GM12892 (cell line): Measurements from ENCODE around the gene TMEM120B.

DNA sequence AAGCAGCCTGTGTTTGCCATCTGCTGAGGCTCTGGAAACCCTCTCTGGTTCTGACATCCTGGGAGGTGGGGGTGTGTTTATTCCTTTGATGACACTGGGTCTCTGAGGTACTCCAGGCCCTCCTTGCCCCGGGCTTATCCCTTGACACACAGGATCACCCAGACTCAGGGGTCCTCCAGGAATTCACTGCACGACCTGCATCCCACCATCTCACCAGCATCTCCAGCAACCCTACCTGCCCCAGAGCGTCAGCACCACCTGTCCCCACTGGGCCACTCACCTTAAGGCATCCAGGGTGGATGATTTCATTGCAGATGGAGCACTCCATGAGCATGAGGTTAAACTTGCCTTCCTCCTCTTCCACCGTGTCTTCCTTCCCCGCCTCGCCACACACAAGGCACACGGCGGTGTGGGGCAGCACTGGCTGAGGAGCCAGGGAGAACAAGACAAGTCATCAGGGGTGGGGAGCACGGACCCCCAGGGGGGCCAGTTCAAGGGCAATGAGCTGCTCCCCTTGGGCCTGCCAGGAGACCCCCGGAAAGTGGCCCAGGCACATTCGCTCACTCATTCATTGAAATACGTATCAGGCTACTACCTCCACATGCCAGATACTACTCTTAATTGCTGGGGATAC, 45.2 kb downstream of the RNF34 start:
- RRBS, result no CpG with 5 or more reads among the region's 12 CpGs

GRCh38 chr12:121495849-121496369, 84.9 kb downstream of the KDM2B start:
- RRBS, result no CpG with 5 or more reads among the region's 8 CpGs

GRCh38 chr12:121522798-121523580, 57.8 kb downstream of the KDM2B start:
- RRBS, result no CpG with 5 or more reads among the region's 20 CpGs

DNA sequence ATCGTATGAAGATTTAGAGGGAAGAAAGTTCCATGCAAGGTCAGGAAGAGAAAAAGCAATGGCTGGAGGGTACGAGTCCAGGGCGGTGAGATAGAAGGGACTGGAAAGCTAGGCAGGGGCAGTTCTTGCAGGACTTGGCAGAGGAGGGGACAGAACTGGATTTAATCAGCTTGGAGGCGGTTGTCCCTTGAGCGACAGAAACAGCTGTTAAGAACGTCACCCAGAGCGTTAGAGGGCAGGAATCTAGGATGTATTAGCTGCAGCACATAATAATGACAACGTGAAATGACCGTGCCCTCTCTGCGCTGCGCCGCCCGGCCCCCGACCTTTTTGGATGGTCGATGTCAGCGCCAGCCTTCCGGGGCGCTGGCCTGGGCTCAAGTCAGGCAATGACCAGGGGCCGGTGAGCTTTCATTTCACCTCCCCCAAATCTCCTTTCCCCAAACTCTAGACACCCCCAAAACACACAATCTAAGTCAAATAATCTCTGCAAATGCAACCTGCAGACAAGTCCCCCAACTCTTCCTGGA, 450 bp upstream of the TMEM120B start:
- RRBS, result 4% methylated on average over 5 of the region's 19 CpGs

DNA sequence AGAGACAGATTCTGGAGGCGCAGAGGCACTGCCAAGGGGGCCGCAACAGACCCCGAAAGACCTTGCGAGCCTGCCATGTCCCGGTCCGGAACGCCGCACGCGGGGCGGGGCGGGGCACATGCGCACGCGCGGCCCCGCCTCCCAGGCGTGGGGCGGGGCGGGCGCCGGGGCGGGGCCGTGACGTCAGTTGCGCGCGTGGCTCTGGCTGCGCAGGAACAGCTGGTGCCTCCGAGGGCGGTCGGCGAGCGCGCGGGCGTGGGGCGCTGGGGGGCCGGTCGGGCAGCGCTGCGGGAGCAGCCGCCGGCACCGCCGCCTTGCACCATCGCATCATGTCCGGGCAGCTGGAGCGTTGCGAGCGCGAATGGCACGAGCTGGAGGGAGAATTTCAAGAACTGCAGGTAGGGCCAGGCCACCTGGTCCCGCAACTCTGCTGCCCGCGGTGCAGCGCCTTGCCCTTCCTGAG, at the start of gene TMEM120B:
Gene TMEM120B (plus strand): TSS at position 186 of the 463 bp plus-strand sequence.
- RRBS, result 2% methylated on average over 6 of the region's 57 CpGs

GRCh38 chr12:121782825-121783382, 10.6 kb downstream of the RHOF start:
- RRBS, result no CpG with 5 or more reads among the region's 10 CpGs

GRCh38 chr12:121800256-121800440, 3.7 kb upstream of the SETD1B start:
- RRBS, result no CpG with 5 or more reads among the region's 13 CpGs

DNA sequence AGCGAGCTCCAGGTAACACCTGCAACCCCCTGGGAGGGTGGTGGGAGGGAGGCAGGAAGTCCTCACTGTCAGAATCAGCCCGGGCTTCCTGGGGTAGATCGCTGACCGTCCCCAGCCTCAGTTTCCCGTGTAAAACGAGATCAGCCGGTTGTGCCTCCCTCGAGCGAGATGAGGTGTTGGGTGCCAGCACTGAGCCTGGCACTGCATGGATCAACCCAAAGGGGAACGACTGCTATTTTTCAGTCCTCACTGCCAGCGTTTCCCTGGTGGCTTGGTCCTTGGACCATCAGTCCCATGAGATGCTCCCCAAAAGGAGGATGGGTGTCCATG, 16.0 kb downstream of the SETD1B start:
- RRBS, result 88% methylated on average over 6 of the region's 11 CpGs

- RRBS, result no CpG with 5 or more reads among the region's 15 CpGs
These were observed 29.5 kb upstream of the BCL7A start for GRCh38 chr12:121992056-121992639.

DNA sequence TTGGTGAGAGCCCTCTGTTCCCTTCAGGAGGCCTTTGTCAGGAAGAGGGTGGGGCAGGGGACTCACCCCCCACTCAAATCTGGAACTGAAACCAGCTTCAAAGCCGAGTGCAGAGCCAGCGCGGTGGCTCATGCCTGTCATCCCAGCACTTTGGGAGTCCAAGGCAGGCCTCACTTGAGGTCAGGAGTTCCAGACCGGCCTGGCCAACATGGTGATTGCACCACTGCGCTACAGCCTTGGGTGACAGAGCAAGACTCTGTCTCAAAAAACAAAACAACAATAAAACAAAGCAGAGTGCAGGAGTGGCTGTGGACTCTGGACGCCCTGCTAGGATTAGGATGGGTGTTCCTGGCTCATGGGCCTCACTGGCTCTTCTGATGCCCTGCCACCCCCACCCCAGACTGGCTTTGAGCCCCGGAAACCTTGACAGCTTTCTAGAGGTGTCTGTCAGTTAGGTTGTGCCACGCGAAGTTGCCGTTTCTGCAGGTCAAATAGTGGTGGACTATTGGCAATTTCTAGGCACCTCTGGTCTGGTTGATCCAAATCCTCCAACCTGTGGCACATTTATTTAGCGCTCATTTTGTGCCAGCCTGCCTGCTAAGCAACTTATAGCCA, 1.4 kb upstream of the MLXIP start:
- RRBS, result no CpG with 5 or more reads among the region's 11 CpGs

DNA sequence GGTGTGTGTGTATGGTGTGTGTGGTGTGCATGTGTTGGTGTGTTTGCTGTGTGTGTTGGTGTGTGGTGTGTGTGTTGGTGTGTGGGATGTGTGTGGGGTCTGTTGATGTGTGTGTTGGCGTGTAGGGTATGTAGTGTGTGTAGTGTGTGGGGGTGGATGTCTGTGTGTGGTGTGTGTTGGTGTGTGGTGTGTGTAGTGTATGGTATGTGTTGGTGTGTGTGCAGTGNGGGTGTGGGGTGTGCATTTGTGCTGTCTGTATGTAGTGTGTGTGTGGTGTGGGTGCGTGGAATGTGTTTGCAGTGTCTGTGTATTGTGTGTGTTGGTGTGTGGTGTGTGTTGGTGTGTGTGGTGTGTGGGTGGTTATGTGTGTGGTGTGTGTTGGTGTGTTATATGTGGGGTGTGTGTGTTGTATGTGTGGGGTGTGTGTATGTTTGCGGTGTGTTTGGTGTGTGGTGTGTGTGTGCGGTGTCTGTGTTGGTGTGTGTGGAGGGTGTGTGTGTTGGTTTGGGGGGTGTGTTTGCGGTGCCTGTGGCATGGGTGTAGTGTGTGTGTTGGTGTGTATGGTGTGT, 14.6 kb downstream of the MLXIP start:
- RRBS, result no CpG with 5 or more reads among the region's 5 CpGs

DNA sequence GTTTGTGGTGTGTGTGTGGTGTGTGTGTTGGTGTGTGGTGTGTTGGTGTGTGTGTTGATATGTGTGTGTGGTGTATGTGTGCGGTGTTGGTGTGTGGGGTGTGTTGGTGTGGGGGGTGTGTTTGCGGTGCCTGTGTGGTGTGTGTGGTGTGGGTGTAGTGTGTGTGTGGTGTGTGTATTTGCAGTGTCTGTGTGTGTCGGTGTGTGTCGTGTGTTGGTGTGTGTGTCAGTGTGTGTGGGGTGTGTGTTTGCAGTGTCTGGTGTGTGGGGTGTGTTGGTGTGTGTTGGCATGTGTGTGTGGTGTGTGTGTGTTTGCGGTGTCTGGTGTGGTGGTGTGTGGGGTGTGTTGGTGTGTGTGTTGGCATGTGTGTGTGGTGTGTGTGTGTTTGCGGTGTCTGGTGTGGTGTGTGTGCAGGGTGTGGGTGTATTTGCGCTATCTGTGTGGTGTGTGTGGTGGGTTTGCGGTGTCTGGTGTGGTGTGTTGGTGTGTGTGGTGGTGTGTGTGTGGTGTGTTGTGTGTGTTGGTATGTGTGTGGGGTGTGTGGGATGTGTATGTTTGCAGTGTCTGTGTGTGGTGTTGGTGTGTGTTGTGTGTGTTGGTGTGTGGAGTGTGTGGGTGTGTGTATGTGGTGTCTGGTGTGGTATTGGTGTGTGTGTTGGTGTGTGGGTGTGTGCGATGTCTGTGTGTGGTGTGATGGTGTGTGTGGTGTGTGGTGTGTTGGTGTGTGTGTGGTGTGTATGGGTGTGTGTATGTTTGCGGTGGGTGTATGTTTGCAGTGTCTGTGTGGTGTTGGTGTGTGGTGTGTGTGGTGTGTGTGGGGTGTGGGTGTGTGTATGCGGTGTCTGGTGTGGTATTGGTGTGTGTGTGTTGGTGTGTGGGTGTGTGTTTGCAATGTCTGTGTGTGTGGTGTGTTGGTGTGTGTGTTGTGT, 15.3 kb downstream of the MLXIP start:
- RRBS, result no CpG with 5 or more reads among the region's 11 CpGs

DNA sequence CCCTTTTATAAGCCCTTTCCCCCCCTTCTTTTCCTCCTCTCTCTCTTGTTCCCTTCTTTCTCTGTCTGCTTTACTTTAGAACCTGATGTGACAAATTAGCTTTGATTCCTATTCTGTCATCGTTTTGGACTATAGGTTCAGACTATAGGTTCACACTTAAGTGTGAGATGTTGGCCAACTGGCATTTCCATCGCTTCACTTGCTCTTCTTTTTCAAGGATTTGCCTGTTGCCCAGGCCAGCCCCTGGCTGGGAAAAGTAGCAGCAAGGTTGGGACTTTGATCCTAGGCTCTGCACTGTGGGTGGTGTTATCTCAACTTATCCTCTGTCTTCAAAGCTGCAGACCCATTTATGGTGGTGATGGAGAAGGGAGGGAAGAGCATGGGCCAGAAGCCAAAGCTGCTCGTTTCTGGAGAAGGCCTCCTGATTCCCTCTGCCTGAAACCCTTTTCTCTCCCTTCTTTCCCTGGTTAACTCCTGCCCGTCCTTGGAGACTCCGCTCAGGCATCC, 27.3 kb downstream of the MLXIP start:
- RRBS, result no CpG with 5 or more reads among the region's 5 CpGs

- RRBS, result no CpG with 5 or more reads among the region's 13 CpGs
These were observed 30.1 kb downstream of the IL31 start for GRCh38 chr12:122143590-122144615.

DNA sequence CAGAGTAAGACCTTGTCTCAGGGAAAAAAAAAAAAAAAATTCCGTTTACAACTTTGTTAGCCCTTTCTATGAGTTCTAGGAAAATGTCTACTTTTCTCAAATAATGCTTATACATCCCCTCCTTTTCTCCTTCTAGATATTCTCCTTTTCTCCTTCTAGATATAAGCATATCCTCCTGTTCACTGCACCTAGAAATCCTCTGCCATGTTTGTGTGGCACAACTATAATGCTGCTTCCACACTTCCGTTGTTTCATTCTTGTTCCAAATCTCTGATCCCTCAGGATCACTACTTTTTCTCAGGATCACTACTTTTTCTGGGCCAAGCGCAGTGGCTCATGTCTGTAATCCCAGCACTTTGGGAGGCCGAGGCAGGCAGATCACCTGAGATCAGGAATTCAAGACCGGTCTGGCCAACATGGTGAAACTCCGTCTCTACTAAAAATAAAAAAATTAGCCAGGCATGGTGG, 10.0 kb downstream of the B3GNT4 start:
- RRBS, result no CpG with 5 or more reads among the region's 6 CpGs

DNA sequence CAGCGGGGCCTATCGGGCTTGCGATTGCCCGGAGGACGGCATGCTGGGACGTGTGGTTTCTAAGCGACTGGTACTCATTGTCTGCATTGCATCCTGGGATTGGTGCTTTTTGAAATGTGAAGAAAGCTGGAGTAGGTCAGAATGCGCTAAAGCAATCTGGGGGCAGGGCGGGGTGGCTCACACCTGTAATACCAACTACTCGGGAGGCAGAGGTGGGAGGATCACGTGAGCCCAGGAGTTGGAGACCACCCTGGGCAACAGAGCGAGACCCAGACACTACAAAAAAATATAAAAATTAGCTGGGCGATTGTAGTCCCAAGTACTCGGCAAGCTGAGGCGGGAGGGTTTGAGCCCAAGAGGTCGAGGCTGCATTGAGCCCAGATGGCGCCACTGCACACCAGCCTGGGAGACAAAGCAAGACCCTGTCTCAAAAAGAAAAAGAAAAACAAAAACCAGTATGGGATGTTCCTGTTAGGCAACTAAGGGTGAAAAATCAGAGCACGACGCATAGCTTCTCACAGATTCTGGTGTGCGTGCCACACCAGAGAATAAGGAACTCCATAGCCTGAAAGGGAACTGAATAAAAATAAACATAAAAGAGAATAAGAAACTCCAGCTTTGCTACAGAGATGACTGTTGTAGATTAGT, 424 bp upstream of the ZCCHC8 start:
- RRBS, result 0% methylated on average over 3 of the region's 20 CpGs

- RRBS, result no CpG with 5 or more reads among the region's 9 CpGs
These were observed 59.2 kb downstream of the HCAR2 start for GRCh38 chr12:122643951-122644297.

DNA sequence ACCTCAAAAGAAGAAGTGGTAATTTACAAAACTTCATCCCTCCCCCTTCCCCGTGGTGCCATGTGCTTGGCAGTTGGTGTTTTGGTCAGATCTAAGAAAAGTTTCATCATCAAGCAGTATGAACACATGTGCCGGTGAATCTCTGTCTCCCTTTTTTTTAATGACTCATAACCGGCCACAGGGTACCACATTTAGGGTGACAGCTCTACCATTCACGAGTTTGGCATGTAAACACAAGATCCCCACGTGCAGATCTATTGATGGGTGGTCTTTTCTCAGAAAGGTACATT, 56.3 kb downstream of the HCAR2 start:
- RRBS, result no CpG with 5 or more reads among the region's 5 CpGs

- RRBS, result no CpG with 5 or more reads among the region's 8 CpGs
These were observed 638 bp downstream of the DENR start for GRCh38 chr12:122753235-122753688.

DNA sequence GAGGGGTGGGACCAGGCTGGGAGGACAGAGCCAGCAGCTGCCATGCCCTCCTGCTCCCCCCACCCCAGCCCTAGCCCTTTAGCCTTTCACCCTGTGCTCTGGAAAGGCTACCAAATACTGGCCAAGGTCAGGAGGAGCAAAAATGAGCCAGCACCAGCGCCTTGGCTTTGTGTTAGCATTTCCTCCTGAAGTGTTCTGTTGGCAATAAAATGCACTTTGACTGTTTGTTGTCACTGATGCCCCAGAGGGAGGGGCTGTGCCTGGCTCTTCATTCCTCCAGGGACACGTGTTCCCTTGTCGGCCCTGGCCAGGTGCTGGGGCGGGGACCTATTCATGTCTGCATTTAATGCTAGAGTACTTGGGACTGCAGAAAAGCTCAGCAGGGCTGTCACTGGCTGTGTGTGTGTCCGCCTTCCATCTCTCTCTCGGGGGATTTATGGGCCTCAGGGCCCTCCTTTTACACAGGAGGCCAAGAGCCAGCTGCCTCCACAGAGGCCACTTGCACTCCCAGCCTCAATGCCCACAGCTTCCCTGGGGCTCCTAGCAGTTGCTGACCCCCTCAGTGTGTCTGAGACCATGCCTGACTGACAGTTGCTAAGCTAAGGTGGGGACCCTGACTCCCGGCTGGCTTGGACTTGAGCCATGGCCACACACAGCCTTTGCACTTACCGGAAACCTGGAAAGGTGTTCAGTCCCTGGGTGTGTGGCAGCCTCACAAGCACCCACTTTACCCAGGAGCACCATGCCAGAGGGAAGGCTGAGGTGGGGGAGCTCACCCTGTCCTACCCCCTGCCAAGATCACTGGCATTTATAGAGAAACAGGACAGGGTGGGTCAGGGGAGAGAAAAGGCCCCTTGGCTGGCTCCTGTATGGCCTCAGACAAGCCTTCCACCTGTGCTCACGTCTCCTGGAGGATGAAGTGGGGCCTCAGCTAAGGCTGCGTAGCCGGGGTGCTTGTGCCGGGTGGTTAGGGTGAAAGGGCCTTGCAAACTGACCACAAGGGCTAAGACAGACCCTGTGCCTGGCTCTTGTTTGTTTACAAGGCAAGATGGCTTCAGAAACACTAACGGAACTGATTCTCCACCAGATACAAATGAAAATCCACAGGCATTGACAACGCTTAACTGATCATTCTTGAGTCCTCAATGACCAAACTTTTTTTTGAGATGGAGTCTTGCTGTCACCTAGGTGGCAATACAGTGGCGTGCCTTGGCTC, 27.9 kb downstream of the HIP1R start:
- RRBS, result 96% methylated on average over 1 of the region's 15 CpGs